Left colon (tissue), 1 donor: ENCODE measurements around the genes SLC45A2 and AMACR.

- PRO-cap, result no peak
Observed at GRCh38 chr5:31855274-31855852, 216.4 kb downstream of the PDZD2 start.

GRCh38 chr5:31886881-31888194 lies 248.4 kb downstream of the PDZD2 start:
- PRO-cap, result no peak

- PRO-cap, result bidirectional peak, plus-strand start at chr5:32175217, minus-strand start at chr5:32174942
Observed at GRCh38 chr5:32174894-32175482, 869 bp upstream of the GOLPH3 start.

DNA sequence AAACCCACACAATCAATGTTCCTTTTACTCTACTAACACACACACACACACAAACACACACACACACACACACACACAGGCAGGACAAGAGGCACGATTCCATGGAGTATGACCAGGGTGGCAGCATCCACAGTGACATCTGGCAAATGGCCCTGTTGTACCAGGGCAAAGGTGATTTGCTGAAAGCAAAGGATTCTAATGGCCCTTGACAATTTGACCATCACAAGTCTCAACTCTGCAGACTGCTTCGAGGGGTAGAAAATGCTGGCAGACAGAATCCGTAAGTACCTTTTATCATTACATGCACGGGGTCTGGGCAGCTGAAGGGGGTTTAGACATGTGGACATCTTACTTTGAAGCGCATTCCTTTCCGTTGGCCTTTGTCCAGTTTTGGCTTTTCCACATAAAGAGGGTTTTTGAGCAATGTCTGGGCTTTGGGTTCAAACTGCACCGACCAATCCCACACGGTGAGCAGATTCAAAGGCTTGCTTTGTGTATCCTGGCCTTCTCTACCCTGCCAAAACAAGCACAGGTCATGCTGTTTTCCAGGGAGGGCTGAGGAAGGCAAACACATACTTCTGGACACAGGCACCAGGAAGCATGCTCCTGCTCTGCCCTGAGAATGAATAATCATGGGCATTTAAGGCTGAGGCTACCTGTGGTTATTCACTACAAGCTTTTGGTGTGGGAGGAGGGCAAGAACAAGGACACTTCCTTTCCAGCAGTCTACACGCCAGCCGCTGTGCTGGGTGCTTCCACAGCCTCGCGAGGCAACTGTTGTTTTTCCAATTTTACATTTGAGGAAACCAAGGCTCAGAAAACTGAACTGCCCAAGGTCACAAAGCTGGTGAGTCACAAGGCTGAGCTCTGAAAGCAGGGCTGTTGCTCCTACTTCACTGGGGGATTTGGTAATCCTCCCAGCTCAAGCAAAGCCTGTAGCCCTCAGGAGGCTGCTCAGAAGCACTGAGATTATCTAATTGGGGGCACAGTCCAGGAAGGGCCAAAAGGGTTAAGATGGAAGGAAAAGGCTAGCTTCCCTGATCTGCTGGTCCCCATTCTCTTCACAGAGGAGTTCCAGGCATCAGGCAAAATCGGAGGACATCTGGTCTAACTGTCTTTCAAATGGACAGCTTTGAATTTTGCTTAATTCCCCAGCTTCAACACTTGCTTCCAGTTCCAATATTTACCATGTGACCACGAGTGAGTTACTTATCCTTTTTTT lies 59.7 kb upstream of the GOLPH3 start:
- PRO-cap, result no peak

GRCh38 chr5:32355439-32355638 lies 42.6 kb upstream of the MTMR12 start:
- PRO-cap, result no peak

- PRO-cap, result no peak
Observed at GRCh38 chr5:32399872-32400304, 44.7 kb downstream of the ZFR start.

DNA sequence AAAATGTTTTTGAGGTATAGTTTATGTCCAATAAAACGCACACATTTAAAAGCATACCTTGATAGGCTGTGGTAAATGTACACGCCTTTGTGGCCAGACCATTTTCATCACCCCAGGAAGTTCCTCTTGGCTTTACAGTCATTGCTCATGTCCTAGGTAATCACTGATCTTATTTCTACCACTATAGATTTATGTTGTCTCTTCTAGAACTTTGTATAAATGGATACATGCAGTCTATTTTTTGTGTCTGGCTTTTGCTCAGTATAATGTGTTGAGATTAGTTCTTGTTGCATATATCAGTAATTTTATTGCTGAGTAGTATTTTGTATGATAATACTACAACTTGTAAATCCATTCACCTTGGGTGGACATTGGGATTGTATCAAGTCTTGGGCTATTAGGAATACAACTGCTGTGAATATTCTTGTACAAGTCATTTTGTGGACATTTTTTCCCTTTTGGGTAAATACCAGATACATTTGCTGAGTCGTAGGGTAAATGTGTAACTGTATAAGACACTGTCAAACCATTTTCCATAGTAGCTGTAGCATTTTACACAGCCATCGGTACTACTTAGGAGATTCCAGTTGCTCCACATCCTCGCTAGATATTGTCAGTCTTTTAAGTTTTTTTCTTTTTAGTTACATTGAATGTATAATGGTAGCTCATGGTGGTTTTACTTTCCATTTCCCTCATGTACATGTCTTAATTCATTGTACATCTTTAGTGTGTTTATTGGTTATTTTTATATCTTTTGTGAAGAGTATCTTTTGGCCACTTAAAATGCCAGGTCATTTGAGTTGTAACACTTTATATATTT lies 10.1 kb downstream of the SUB1 start:
- PRO-cap, result no peak

DNA sequence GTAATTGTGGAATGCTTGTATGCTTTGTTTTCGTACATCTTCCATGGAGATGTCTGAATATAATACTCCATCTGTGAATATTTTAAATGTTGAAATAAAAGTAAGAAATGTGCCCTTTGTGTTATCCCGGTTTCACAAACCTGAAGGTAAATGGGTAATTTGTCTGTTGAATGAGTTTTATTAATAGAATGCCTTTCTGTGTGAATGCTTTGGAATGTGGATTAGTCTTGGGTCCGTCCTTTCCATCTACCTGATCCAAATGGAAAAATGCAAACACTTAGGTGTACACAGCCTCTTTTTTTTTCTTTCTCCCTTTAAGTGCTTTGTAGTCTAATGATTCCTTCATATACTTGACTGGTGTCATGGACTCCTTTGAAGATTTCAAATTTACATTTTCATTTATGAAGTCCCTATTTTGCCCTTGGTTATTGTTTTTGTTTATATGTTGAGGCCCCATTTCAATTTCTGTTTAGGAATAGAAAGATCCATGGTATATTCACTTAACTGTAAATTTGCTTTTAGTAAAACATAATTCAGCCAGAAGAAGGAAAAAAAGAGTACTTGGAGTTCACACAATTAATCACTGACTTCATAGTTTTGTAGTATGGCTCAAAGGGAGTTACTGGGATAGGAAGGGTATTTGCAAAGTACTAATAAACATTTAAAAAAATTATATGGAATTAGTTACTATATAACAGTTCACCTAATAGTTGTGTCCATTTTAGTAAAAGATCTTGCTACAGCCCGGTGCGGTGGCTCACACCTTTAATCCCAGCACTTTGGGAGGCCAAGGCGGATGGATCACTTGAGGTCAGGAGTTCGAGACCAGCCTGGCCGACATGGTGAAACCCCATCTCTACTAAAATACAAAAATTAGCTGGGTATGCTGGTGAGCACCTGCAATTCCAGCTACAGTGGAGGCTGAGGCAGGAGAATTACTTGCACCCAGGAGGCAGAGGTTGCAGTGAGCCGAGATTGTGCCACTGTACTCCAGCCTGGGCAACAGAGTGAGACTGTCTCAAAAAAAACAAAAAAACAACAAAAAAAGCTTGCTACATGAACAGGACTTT lies 18.9 kb downstream of the SUB1 start:
- PRO-cap, result no peak

- PRO-cap, result no peak
Observed at GRCh38 chr5:32713289-32714546, 2.6 kb downstream of the NPR3 start.

GRCh38 chr5:32852411-32852832 lies 141.3 kb downstream of the NPR3 start:
- PRO-cap, result no peak

DNA sequence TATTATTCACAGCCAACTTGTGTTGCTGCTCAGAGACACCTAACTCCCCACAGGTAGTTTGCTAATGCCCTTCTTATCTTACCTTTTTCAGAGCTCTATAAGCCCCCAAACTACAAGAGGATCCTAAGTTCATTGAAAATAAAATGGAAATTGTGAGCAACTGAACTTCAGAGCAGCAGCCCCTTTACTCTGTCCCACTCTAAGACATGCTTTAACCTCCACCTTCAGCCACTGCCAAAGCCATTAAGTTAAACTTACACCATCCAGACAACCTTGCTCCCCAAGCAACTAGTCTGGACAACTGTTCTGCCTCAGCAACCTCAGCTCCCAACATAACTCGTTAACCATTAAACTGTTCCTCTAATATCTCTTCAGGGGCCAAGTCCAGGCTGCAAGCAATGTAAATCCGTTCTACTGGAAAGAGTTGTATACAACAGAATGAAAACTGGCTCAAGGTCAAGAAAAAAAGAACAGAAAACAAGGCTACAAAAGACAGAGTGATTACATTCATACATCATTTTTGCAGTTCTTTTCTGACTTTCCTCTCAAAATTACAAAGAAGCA lies 131.8 kb upstream of the TARS1 start:
- PRO-cap, result unidirectional peak, minus-strand start at position 290 of the sequence; unidirectional peak, minus-strand start at position 334 of the sequence

DNA sequence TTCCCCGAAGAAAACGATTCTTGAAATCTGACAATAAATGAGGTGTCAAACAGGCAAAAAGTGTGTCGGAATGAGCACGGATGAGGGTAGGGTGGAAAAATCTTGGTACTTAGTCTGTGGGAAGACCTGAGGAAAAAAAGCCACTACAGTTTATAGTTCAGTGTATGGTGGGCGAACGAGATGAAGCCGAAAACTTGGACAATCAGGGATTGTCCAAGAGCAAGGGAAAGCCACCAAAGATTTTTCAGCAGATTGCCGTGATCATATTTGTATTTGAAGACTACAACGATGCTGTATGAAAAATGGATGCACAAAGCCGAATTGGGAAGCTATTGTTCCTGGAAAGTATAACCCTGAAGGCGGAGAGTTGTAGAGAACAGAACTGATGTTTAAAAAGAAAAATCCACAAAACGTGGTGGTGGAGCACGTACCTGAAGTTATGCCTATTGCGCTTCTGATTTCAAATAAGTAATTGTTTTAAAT lies 950 bp upstream of the TARS1 start:
- PRO-cap, result no peak

DNA sequence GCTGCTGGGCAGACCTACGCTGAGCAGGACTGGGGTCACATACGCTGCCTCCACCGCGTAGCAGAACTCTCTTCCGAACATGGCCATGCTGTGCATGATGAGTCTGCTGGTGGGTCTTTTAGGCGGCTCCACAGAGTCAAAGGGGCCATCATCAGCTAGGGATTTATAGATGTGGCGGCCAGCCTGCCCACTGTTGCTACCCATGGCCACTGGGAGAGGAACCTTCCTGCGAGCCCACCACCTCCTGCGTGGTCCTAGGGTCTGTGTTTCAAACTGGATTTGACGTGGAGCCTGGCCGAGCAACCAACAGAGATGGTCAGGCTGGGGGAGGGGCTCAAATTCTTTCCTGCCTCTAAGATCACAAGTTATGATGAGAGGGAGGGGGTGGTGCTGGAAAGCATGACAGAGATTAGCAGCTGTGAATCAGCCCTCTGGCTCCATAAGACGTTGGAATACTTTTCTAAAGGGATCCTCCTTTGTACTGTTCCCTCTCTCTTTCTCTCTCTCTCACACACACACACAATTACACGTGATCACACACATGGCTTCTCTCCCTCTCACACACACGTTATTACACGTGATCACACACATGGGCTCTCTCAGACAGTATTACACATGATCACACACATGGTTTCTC lies at the start of gene SLC45A2:
TSS of gene SLC45A2 (minus strand) at position 314 of the 637 bp plus-strand sequence.
- PRO-cap, result no peak

DNA sequence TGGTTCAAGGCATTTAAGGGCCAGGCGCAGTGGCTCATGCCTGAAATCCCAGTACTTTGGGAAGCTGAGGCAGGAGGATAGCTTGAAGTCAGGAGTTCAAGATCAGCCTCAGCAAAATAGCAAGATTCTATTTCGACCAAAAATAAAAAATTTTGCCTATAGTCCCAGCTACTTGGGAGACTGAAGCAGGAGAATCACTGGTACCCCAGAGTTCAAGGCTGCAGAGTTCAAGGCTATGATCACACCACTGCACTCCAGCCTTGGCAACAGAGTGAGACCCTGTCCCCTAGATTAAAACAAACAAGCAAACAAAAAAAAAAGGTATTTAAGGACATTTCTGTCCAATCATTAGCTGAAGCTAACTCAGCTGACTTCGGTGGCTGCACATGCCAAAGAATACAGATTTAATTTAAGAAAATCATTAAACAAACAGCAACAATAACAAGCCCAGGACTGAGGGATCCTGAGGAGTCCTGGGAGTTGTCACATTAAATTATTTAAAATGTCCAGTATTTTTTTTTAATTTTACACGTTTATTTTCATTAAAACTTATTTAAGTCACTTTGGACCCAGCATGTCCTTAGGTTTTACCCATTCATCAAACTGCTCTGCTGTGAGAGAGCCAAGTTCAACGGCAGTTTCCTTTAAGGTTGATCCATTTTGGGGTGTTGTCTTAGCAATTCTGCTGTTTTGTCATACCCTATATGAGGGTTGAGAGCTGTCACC lies 11.2 kb downstream of the AMACR start:
- PRO-cap, result no peak

DNA sequence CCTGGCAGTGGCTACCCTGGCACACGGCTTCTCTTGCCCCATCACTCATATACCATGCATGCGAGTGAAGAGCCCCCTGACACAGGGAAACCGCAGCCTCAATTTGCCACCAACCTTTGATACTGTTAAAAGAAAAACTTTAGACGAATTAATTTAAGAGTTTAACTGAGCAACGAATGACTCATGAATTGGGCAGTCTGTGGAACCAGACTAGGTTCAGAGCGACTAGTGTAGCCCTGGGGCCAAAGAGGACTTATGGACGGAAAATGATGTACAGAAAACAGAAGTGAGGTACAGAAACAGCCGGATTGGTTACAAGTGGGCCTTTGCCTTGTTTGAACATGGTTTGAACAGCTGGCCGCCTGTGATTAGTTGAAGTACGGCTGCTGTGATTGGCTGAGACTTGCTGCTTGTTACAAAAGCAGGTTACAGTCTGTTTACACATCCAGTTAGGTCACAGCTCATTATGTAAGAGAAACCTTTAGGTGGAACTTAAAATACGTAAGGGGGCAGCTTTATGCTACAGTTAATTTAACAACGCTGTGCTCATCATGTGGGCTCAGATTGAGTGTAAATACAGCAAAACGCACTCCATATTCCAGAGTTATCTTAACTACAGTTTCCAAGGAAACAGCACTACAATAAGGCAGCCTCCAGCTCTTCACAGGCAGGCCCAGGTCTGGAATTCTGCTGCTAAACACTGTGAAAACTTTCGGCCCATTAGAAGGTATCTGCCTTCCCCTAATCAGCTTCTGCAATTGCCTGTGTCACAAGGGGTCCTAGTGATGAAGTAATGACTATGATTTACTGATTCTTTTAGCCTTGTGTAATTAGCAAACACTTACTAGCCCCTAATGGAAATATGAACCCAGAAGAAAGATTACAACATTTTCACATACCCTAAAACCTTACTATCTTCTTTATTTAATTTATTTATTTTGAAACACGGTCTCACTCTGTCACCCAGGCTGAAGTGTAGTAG lies 6.5 kb downstream of the AMACR start:
- PRO-cap, result no peak

GRCh38 chr5:34007505-34008607 lies at the start of gene AMACR:
AMACR (minus strand) TSS chr5:34008050.
- PRO-cap, result bidirectional peak, plus-strand start at chr5:34007798, minus-strand start at chr5:34007827; bidirectional peak, plus-strand start at chr5:34008526, minus-strand start at chr5:34008040

- PRO-cap, result no peak
Observed at GRCh38 chr5:34192405-34193565, 149.8 kb upstream of the C1QTNF3 start.

DNA sequence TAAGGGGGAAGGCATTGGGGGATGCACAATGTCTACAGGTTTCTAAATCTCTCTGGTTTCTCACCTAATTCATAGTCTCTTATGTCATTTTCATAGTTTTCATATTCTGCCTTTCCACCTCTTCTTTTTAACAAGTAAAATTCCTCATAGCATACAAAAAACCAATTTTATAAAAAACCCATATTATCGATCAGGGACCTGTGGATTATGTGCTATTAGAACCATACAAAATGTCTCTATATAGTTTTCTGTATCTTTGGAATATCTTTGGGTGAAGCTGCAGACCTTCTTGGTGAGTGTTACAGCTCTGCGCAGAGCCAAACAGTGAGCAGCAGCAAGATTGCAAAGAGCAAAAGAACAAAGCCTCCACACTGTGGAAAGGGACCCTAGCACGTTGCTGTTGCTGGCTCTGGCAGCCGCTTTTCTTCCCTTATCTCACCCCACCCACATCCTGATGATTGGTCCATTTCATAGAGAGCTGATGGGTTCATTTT lies 201.0 kb upstream of the C1QTNF3 start:
- PRO-cap, result no peak

GRCh38 chr5:34503239-34504392 lies 152.5 kb upstream of the RAI14 start:
- PRO-cap, result no peak

- PRO-cap, result no peak
Observed at GRCh38 chr5:34586059-34586509, 70.0 kb upstream of the RAI14 start.